ENCODE data around the genes RBL2, IRX3 and IRX6.

- RRBS: no CpG with 5 or more reads among the region's 10 CpGs
These were observed 1.6 kb downstream of the CHD9 start for GRCh38 chr16:53056229-53057011.

- RRBS: no CpG with 5 or more reads among the region's 2 CpGs
These were observed 164.9 kb downstream of the CHD9 start for GRCh38 chr16:53219594-53220185.

DNA sequence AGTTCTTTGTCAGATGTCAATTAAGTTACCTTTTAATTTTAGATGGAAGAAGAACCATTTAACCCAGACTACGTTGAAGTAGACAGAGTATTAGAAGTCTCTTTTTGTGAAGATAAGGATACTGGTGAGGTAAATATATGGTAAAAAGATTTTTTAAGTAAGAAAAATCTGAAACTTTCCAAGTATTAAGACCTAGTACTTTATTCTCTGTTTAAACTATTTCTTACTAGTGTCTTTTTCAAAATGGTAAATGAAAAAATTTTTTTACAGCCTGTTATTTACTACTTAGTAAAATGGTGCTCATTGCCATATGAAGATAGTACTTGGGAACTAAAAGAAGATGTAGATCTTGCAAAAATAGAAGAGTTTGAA, 176.6 kb downstream of the CHD9 start:
- RRBS: no CpG with 5 or more reads among the region's 1 CpG

DNA sequence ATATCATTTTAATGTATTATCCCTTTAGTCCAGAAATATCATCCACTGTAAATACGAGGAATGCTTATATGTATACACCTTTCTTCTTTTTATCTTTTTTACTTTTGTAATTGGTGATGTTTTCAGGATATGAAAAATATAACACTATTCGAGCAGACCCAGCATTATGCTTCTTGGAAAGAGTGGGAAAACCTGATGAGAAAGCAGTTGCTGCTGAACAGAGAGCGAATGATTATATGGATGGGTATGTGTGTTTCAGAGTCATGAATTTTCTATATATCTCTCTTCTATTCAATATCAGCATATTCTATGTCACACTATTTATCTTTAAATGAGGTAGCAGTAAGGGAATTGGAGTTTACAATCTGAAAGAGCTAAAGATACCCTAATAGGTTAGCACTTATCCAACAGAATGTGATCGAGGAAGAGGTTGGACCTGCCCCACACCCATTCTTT, 148.1 kb upstream of the RBL2 start:
- RRBS: no CpG with 5 or more reads among the region's 4 CpGs

GRCh38 chr16:53307572-53308128, 126.6 kb upstream of the RBL2 start:
- RRBS: no CpG with 5 or more reads among the region's 8 CpGs

DNA sequence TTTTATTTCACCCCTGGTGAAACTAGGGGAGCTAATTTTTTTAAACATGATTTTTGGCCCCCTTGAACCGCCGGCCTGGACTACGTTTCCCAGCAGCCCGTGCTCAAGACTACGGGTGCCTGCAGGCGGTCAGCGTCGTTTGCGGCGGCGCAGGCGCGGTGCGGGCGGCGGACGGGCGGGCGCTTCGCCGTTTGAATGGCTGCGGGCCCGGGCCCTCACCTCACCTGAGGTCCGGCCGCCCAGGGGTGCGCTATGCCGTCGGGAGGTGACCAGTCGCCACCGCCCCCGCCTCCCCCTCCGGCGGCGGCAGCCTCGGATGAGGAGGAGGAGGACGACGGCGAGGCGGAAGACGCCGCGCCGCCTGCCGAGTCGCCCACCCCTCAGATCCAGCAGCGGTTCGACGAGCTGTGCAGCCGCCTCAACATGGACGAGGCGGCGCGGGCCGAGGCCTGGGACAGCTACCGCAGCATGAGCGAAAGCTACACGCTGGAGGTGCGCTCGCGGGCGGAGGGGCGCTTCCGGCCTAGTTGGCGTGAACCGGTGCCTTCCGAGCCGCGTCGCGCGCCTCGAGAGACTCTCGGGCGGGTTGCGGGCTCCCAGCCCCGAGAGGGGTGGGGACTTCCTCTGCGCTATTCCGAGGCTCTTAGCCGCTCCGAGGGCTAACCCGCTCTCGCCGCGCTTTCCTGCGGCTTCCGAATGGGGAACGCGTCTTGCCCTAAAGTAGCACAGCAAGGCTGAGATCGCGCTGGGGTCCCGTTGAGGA, at the start of gene RBL2:
Gene RBL2 (plus strand): TSS at position 167 of the 763 bp plus-strand sequence.
- RRBS: under 1% methylated on average over 9 of the region's 91 CpGs

DNA sequence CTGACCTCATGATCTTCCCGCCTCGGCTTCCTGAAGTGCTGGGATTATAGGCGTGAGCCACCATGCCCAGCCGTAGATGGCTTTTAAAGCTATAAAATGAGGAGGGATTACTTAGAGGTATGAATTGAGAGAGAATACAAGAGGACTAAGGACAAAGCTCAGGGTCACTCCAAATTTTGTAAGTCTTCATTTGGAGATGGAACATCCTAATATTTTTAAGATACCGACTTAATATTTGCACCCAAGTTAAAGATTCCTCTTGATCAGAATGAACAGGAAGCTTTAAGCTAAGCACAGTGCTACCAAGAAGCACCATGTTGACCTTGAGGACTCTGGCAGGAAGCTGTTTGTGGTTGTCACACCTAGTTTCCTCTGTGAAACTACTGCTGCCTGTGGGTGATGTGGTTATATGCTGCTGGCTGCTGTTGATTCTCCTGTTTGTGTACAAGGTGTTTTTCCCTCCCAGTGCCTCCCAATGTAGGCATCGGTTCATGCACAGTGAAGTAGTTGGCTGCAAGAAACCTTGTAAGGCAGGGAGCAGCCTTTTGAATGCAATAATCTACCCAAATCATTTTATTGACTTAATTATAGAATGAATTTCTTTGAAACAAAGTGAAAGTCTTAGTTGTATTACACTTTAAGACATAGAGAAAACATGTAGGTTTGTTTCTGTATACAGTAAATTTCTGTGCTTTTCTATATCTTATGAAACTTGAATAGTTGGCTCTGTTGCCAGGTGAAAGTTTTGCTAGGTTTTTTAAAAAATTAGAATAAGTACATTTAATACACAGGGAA, 23.4 kb downstream of the RBL2 start:
- RRBS: no CpG with 5 or more reads among the region's 6 CpGs

GRCh38 chr16:53519361-53519692, 16.3 kb upstream of the AKTIP start:
- RRBS: no CpG with 5 or more reads among the region's 6 CpGs

GRCh38 chr16:53997465-53997784, 289.2 kb downstream of the IRX3 start:
- RRBS: no CpG with 5 or more reads among the region's 3 CpGs

GRCh38 chr16:54040224-54040804, 246.3 kb downstream of the IRX3 start:
- RRBS: no CpG with 5 or more reads among the region's 5 CpGs

GRCh38 chr16:54265613-54266130, 20.9 kb downstream of the IRX3 start:
- RRBS: no CpG with 5 or more reads among the region's 7 CpGs

GRCh38 chr16:54285954-54286856, at the start of gene IRX3:
Gene IRX3 (minus strand): TSS chr16:54286787.
- RRBS: 2% methylated on average over 27 of the region's 89 CpGs

- RRBS: 4% methylated on average over 12 of the region's 53 CpGs
These were observed 1.0 kb upstream of the IRX3 start for GRCh38 chr16:54287384-54288256.

DNA sequence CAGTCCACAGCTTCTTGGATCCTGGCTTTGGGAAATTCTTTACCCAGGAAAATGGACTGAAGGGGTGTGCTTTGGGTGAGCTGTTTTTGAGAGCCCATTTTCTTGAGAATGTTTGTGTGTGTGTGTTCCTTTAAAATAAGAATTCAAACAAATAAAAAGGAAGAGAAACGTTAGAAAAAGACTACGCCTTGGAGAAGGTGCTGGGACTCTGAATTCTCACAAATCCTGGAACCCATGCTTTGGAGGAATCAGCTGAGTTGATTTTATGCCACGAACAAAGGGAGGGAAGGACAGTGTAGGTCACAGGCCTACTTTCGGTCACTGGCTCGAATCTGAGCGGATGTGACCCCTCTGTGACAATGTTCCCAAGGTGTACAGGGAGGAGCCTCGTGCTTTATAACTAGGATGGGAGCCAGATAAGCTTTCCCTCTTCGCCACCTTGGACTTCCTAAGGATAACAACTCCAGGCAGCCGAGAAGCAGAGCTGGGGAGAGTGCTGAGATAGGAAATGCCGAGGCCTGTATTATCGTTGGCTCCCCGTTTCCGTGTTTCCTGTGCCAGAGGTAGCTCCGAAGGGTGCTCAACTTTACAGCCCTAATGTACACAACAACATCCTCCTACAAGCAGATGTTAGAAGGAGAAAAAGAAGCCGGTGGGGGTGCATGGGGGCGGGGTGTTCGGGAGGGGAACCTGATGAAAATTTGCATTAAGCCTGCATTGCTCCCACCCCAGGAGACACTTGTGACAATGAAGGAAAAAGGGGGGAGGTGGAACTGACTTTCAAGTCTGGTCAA, 217.7 kb upstream of the IRX3 start:
- RRBS: no CpG with 5 or more reads among the region's 17 CpGs

DNA sequence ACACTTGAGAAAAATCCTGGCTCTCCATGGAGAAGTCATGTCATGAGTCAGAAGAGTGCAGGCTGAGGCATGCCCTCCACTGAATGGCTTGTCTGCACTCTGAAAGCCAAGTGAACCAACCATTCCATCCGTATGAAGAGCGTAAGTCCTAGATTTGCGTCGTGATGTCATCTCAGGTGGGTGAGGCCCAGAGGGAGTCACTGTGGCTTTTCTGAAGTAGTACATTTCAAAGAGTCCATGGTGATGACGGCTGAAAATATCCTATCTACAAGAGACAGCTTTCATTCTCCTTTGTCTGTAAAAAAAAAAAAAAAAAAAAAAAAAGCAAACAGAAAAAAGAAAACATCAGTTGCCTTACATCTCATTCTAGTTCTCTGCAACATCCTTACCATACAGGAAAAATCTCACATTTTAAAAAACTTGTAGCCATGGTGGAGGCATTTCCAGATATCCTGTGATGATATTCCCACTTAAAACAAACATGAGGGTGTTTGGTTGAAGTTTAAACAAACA, 83.3 kb upstream of the IRX5 start:
- RRBS: no CpG with 5 or more reads among the region's 5 CpGs

DNA sequence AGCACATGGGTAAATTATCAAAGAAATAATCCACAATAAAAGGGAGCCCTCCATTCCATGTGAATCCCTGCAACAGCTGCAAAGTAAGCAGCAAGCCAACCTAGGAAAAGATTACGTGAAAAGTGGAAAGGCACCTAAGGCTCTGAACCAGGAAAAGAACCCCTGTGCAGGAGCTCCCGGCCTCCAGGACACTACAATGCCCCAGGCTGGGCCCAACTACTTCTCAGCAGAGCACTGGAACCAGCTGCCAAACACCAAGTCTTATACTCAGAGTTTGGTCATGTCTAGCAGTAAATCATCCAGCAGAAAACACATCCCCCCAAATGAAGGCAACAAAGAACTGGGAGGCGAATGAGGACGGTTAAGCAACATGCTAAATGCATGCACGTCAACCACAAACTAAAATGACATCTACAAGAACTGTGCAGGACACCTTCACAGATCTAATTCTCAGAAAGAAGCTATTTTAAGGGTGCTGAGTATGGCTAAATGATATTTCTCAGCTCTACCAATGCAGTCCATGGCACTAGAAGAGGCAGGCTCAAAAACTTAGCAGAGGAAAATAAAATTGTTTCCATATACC, 7.7 kb upstream of the IRX5 start:
- RRBS: no CpG with 5 or more reads among the region's 5 CpGs

- RRBS: 3% methylated on average over 11 of the region's 42 CpGs
These were observed at the start of gene IRX6 for GRCh38 chr16:55323705-55324271. Gene IRX6 (plus strand): TSS chr16:55324203.

DNA sequence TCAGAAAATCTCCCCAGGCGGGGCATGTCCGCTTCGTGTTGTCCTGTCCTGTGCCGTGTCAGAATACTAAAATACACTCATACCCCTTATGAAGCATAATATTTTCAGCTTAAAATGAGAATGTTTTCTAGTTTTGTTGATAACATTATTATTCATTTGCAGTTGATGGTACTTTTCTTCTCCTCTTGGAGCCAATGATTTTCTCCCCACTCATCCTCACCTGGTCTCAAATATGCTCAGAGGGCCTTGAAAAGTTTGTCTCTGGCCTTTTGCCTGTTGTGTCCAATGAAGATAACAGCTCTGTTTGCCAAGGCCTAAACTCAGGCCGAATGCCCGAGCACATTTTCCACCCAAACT, 48.6 kb downstream of the IRX6 start:
- RRBS: no CpG with 5 or more reads among the region's 6 CpGs

DNA sequence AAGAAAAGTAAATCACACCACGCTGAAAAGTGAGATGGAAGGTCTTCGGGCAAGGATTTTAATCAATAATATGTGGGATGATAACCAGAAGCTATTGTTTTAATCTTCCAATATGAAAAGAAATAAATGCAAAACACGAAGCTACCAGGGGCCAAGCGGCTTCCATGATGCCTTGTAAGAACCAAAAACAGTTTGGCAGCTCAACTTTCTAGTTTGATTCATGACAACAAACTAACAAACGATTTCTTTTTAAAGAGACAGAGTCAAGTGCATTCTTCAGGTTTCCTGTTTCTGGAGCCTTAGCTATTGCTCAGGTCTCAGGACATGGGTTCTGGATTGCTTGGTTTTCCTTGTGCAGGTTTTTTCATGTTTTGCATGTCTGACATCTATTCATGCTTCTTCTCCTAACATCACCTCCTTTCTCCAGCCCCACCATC, 67.6 kb downstream of the IRX6 start:
- RRBS: no CpG with 5 or more reads among the region's 5 CpGs

GRCh38 chr16:55496709-55497260, 12.1 kb upstream of the LPCAT2 start:
- RRBS: no CpG with 5 or more reads among the region's 11 CpGs